AG08470 (cell line): ENCODE results near the gene OTUD1.

DNA sequence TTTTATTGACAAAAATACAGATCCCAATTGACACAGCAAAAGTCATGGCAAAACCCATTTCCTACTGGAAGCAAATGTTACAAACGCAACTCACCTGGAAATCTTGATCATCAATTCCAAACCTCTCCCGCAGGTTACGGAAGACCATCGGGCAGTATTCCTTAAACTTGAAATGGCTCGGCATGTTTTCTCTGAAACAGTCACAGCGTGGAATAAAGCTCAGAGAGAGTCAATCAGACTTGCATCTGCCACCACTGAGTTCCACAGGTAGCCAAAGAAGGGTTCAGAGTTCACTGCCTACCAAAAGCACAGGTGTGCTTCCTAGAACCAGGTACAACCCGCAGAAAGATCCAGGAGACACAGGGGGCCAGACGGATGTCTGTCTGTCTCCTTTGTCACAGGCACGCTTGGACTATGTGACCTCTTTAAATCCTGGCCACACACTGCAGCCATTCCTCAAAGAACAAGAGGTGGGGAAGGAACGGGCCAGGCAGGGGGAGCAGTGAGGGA lies 106.5 kb downstream of the PIP4K2A start:
- RRBS: no CpG with 5 or more reads among the region's 10 CpGs

- RRBS: no CpG with 5 or more reads among the region's 6 CpGs
Observed at GRCh38 chr10:22609563-22610377, 104.6 kb downstream of the PIP4K2A start.

- RRBS: no CpG with 5 or more reads among the region's 6 CpGs
Observed at GRCh38 chr10:22620375-22620937, 93.9 kb downstream of the PIP4K2A start.

- RRBS: no CpG with 5 or more reads among the region's 3 CpGs
Observed at GRCh38 chr10:22646190-22646968, 68.0 kb downstream of the PIP4K2A start.

DNA sequence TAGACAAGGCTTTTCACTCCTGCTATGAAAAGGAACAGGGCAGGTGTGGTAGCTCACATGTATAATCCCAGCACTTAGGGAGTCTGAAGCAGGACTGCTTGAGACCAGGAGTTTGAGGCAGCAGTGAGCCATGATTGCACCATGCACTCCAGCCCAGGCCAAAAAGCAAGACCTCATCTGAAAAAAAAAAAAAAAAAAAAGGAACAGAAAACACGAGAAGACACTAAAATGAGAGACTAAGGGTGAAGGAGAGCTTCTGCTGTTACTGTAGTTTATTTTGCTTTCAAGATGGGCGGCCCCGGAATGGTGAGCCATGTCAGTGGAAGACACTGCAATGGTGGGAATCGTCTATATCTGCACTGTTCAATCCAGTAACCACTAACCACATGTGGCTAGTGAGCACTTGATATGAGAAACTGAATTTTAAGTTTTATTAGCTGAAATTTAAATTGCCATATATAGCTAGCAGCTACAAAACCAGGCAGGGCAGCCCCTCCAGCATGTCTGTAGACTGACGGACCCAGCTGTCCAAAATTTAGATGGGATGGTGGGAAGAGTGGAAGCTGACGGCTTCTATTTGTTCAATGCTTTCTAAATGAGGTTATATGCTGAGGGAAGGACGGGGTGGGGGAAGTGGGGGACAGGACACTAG lies 9.8 kb downstream of the PIP4K2A start:
- RRBS: no CpG with 5 or more reads among the region's 7 CpGs

GRCh38 chr10:22712753-22713739 lies 1.3 kb downstream of the PIP4K2A start:
- RRBS: 2% methylated on average over 7 of the region's 58 CpGs

DNA sequence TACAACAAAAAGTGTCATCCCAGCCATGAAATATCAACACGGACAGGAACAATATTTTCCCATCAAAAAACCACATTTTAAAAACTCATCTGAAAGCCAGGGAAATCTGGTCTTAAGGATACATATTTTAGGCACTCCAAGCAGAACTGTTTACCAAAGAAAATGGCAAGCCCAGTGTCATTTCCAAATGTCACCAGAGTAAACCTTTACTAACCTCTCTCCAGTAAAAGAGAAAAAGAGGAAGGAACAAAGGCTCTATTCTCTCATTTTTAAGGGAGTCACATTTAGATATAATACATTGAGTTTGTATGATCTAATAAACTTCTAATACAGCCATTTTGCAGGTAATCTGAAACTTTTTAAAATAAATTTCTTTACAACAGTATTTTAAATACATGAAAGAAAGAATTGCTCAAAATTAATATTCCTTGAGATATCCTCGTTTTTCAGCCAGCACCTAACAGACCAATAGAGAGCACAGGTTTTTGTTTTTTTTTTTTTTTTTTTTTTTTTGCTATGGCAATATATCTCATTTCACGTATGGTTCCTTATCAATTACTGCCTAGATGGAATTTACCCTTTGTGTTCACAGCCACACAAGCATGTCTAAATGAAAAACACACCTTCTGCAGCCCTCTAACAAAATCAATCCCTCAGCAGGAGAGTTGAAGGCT lies 39.9 kb upstream of the MSRB2 start:
- RRBS: no CpG with 5 or more reads among the region's 3 CpGs

DNA sequence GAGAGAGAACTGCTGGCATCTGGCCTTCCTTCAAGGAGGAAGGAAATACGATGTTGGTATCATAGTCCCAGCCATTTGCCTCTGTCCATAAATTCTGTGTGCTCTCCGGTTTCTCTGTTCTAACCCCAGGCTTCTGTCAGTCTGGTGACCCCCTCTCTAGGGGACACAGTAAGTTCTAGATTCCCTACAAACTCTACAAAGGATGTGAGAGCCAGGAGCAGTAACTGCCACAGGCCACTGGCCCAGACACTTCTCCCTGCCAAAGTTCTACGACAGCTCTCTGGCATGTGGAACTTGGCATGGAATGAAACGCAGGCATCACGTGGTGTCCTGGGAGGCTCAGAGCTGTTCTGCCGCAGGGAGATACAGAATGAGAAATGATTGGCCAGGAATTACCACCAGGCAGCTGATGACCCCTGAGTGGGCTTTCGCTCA lies 29.9 kb upstream of the MSRB2 start:
- RRBS: no CpG with 5 or more reads among the region's 7 CpGs

DNA sequence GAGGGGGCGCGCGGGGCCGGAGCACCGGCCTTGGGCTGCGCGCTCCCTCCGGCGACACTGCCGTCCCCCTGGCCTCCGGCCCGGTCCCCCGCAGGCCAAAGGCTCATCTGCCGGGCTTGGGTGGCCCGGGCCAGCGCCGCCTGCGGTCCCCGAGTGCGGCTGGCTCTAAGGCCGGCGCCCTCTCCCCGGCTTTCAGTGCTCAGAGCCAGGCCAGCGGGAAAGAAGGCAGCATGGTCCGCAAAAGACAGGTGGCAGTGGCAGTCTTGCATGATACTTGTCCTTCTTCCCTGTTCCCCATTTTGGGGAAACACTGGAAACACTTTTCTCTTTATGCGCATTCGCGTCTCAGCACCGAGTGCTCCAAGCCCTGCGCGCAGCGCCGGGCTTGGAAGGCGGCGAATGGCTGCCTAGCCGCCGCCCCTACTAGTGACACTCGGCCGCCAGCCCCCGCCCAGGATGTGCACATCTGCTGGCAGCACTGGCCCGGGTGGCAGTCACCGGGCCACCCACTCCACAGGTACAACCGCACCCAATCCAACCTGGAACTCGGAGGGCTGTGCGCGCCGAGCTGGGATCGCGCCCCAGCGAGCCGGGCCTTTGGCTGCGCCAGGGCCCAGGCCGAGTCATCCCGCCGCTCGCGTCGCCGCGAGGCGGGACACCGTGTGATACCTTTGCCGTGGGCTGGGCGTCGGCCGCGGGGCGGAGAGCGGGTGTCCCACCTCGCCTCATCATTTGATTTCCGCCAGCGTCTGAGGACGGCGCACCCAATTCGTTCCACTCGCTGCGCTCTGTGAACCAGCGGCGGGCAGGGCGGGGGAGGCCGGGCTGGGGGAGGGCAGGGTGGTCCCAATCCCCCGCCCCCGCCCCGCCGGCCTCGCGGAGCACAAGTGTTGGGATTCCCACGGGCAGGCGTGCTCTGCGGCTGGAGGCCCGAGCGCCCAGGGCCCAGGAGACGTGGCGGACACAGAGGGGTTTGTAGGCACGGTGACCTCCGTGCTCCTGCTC lies 18.1 kb upstream of the PTF1A start:
- RRBS: 8% methylated on average over 26 of the region's 96 CpGs

DNA sequence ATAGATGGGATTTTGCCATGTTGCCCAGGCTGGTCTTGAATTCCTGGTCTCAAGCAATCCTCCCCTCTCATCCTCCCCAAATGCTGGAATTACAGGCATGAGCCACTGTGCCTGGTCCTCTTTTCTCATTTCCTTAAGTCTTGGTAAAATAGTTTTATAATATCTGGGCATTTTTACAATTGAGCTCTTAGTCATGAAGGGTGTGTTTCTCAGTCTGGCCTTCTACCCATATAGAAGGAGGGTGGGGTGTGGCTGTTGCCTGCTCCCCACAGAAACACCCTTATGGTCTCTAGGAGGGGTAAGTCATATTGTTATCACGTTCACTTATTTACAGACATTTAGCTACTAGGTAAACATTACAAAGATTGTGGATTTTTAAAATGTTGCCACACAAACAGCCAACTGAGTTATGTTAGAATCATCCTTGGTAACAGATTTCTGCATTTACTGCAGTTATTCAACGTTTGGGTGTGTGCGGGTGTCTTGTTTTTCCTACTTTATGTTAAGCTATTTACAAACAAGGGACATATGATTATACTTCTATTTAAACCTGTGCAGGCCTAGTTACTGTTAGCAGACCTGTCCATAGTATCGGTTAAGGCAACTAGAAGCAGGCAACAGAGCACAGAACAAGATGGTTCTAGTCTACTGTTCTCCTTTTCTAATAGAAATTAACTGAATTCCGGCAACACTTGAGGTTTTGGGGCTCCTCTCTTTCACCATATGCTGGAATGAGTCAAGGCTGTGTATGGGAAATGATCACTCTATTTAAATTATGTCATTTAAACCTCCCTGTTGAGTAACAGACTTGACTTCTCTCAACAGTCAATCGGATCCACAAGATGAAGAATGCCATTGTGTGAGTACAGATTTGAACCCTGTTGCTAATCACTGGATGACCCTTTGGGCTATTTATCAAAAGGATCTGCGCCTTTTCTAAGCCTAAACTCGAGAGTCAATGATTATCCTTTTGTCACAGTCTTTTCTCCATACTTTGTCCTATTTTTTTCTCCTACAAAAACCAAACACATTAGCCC lies 6.4 kb upstream of the OTUD1 start:
- RRBS: no CpG with 5 or more reads among the region's 8 CpGs

DNA sequence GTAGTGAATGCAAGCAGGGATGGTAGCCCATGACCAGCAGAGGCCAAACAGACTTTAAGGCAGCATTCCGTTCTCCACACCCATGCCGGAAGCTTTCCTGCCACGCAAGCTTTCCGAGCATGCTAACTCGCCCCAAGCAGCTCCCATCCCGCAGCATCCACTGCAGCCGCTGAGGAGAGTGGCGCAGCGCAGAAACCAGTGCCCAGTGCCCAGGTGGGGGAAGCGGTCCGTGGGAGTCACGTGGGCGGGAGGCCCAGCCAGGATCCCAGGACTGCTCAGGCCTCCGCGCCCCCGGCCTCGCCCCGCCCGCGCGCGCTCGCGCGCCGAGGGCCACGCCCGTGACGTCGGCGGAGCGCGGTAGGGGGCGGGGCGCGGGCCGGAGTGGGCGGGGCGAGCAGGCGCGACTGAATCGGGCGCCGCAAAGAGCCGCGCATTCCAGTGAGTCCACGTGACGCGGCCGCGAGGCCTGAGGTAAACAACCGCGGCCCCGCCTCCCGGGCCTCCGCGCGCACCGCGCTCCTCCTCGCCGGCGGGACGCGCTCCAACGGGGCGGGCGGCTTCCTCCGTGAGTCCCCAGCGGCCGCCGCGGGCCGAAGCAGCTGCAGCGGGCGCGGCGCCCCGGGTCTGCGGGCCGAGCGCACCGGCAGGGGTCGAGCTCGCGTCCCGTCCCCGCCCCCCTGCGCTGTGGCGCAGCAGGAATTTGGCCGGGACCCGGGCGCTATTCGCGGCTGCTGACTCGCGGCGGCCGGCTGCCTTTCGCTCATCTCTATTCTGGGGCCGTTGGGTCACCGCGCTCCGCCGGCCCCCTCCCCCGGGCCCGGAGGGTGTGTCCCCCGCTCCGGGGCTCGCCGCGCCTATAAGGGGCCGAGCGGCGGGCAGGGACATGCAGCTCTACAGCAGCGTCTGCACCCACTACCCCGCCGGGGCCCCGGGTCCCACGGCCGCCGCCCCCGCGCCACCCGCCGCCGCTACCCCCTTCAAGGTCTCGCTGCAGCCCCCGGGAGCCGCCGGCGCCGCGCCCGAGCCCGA lies at the start of gene OTUD1:
TSS of gene OTUD1 (plus strand) at position 501 of the 1,029 bp plus-strand sequence.
- RRBS: 1% methylated on average over 79 of the region's 136 CpGs

DNA sequence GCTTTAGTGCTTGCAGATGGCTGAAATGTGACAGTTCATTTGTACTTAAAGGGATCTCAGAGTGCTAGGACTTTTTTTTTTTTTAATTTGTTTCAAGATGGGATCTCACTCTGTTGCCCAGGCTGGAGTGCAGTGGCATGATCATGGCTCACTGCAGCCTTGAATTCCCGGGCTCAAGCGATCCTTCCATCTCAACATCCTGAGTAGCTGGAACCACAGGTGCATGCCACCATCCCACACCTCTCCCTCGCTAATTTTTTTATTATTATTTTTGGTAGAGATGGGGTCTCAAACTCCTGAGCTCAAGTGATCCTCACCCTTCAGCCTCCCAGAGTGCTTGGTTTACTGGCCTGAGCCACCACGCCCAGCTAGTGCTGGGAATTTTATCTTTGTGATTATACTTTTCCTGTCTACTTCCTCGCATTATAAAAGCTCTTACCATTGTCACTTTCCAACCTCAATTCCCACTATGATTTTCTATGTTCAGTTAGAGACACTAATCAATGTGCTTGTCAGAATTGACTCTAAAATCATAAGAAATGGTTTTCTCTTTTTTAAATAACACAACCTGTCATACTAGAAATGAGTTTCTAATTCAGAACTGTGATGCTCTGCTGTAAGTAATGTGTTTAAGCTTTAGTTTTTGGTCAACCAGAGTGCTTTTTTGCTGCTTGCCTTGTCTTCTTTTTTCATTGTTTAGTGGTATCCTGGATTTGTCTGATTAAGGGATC lies 7.9 kb downstream of the OTUD1 start:
- RRBS: no CpG with 5 or more reads among the region's 5 CpGs

DNA sequence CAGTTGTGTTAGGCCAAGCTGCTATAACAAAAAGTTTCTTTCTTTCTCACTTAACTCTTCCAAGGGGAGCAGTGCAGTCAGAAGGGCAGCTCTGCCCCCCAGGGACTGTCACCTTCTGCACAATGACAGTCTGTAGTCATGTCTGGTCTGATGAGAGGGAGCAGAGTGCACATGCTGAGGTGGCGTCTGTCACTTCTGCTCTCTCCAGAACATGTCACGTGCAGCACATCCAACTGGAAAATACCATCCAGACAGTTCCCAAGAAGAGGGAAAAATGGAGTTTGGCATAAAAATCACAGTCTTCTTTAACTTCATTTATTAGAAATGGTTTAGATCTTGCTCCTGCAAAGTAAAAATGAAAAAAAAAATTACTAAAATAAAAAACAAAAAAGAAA lies 11.0 kb downstream of the OTUD1 start:
- RRBS: no CpG with 5 or more reads among the region's 2 CpGs

GRCh38 chr10:24080105-24080541 lies 128.8 kb upstream of the KIAA1217 start:
- RRBS: no CpG with 5 or more reads among the region's 5 CpGs

GRCh38 chr10:24304388-24305170 lies 95.6 kb downstream of the KIAA1217 start:
- RRBS: no CpG with 5 or more reads among the region's 5 CpGs

DNA sequence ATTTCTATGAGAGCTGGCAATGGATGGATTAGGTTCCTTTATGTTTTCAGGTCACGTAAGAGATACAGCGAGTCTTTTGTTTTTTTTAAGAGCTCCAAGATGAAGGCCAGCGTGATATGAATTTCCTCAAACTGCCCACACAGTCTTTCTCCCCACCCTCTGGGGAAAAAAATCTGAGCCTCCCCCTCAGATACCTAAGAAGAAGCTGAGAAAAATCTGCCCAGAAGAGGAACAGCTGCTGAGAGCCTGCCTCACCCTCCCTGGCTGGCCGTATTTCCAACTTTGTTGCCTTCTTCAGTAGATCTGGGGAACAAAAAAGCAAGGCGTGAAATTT lies 208.1 kb downstream of the KIAA1217 start:
- RRBS: no CpG with 5 or more reads among the region's 5 CpGs

- RRBS: no CpG with 5 or more reads among the region's 4 CpGs
Observed at GRCh38 chr10:24463528-24464083, 254.7 kb downstream of the KIAA1217 start.

DNA sequence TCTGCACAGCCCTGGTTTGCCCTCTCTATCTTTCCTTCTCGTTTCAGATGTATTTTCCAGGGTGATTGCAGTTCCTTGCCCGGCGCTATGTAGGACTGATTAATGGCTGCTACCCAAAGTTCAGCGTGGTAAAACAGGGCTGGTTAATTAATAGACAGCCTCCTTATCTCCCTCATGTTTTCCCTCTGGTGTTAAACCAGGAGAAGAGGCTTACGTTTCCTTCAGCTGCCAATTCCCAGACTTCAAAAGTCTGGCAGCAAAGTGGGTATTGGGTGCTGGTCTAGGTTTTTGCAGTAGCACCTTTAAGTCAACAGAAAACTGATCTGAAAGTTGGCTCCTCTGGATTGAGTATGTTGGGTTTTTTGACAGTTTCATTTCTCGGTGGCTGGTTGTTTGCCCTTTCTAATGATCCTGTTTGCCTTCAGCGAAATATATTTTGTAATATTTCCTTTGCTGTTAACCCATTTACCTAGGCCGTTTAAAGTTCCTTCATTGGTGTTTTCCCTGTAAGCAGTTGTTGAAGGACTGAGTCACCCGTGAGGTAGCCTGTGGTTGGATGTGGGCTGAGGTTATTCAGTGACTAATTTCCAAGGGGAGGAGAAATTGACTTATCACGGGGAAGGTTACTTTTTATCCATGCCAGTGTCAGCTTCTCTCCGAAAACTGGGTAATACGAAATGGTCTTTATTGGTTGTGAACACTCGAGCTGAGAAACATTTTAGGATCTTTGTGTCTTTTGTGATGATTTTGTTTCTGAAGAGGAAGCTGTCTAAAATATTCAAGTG lies 257.1 kb downstream of the KIAA1217 start:
- RRBS: no CpG with 5 or more reads among the region's 13 CpGs

DNA sequence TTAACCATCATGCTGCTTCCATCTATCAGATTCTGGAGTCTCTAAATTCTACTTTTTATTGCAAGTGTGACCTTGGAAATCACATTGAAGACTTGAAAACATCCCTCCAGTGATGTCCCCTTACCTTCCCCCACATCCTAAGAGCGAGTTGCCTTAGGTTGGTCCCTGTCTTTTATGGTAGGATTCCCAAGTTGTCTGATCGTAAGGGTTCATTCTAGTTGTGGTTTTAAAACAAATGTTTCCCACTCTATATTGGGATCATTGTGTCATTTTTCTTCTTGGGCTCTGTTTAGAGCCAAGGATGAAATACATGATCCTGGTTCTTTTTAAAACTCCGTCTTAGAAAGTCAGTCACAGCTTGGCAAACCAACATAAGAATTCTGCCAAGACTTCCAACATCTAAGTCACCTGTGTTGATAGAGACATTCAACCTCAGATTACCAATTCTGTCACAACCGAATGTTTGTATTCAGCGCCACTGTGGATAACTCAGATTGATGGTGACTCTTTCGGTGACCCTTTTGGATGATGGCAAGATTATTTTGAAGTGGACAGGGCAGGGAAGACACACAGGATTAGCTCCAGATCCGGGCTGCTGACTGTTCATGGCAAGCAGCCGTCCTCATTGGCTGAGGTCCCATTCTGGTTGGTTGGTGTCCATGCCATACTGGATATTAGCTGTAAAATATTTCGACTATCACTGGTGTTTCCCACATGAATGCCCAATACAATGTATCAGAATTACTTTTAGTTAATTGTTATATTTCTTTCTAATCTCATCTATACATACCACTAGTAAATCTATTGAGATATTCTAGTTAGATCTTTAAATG lies 255.4 kb downstream of the ARHGAP21 start:
- RRBS: no CpG with 5 or more reads among the region's 9 CpGs

- RRBS: no CpG with 5 or more reads among the region's 21 CpGs
Observed at GRCh38 chr10:24584606-24585254, 139.0 kb downstream of the ARHGAP21 start.